ENCODE measurements around the gene PUS7.

GRCh38 chr7:103660387-103660704, 214.3 kb upstream of the SLC26A5 start:
- RRBS = no CpG with 5 or more reads among the region's 1 CpG

DNA sequence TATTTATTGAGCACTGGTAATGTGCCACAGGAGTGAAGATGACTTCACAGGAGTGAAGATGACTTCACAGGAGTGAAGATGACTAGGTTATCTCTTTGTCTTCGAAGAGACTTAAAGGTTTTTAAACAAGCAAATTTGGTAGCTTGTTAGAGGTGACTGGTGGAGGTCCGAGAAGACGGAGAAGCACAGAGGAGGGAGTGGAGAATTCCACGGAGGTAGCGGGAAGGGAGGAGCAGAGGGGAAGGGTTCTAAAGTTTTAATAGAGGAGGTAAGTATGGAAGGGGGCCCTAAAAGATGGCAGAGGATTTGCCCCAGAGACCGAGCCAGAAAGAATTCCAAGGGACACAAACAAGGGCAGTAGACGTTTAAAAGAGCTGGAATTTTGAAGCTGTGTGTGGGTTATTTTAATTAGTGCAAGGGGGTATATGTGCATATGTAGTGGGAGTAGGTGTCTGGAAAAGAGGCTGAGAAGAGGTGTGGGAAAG, 83.8 kb downstream of the RELN start:
- RRBS = no CpG with 5 or more reads among the region's 7 CpGs

DNA sequence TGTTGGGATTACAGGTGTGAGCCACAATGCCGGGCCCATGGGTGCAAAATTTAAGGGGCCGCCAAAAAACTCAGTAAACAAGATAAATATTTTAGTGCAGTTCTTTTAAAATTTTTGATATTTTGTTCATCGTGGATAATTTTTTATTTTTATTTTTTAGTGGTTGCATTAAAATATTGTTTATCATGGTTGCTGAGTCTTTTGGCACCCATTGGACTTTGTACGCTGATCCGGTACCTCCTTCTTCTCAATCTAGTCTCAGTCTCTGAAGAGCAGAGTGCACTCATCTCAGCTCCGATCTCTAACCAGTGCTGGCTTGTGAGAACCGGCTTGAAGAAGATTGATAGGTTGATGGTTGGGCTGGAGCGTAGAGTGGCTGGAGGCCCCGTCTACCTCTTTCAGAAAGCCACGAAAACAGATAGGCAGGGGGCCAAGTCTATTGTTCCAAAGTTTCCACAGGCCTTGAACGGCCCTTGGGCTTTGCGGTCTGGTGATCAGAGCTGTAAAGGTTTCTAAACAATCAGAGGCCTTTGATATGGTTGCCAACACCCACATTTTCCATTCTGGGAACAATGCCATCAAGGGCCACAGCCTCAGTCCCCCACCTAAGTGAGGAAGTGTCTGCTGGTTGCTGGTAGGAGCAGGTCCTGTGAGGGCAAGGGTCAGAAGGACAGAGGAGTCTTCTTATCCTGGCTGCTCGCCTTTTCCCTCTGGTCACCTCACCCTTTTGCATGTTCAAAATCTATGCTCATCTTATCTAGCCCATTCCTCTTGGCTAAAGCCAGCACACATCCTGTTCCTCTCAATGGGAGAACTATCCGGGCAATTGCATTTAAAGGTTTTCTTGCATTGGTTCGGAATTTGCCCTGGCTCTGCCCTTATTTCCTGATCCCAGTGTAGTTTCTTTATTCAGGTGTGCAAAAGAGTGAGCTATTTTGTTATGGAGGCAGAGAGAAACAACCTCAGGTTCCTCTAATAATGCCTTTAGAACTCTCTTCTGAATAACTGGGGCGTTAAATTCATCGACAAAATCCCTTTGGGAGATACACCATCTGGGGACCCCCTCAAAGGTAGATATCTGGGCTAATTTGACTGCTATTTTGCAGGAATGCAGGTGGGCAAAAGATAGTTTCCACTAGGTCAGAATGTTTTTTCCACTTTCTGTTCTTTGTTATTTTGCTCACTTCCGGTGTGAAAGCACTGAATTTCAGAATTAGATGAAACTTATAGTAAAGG, 70.3 kb upstream of the KMT2E start:
- RRBS = 80% methylated on average over 3 of the region's 18 CpGs

- RRBS = no CpG with 5 or more reads among the region's 21 CpGs
These were observed 13.1 kb upstream of the KMT2E start for GRCh38 chr7:105000685-105001447.

- RRBS = no CpG with 5 or more reads among the region's 5 CpGs
These were observed 3.2 kb upstream of the KMT2E start for GRCh38 chr7:105010786-105011193.

- RRBS = no CpG with 5 or more reads among the region's 11 CpGs
These were observed 379 bp downstream of the KMT2E start for GRCh38 chr7:105014476-105014692.

DNA sequence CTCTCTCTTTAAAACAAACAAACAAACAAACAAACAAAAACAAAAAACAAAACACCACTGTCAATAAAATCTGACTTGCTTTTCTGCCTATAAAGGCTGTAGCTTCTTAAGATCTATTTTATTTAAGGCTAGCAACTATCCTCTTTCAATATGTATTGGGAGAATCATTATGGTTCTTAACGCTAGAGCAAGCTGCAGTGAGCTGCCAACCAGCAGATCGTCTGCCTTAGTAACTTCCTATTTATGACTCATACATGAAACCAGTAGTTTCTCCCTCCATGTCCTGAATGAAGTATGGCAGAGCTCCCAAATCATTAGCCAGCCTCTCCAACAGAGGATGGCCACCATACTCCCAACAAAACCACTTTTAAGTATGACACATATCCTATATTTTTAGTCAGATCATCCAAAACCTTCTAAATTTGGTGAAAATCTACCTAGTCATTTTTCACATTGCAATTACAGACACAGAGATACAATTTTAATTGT, 163.5 kb downstream of the SRPK2 start:
- RRBS = no CpG with 5 or more reads among the region's 2 CpGs

GRCh38 chr7:105267220-105267692, 121.5 kb downstream of the SRPK2 start:
- RRBS = no CpG with 5 or more reads among the region's 1 CpG

GRCh38 chr7:105521384-105522574, at the start of gene PUS7:
Gene PUS7 (minus strand): TSS chr7:105522271.
- RRBS = 1% methylated on average over 29 of the region's 118 CpGs

DNA sequence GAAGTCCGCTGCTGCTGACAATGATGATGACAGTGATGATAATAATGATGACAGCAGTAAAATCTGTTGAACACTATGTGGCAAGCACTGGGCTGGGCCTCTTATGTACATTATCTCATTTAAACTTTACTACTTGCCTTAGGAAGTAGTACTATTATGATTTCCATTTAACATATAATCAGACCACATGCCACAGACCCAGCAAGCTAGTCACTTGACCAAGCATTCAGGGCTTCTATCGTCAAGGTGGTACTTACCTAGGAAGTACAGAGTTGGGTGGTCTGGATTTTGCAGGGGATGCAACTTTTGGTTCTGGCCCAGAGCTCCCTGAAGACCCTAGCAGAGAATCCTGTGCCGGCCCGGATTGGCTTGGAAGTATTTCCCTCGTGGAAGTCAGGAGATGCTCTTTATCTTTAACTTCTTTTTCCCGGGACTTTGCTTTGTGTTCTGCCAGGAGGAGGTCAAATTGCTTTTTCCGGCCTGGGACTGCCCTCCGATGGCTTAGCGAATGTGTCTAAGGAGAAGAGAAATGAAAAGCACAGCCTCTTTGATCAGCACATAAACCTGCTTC, 56.9 kb upstream of the EFCAB10 start:
- RRBS = 96% methylated on average over 3 of the region's 9 CpGs

DNA sequence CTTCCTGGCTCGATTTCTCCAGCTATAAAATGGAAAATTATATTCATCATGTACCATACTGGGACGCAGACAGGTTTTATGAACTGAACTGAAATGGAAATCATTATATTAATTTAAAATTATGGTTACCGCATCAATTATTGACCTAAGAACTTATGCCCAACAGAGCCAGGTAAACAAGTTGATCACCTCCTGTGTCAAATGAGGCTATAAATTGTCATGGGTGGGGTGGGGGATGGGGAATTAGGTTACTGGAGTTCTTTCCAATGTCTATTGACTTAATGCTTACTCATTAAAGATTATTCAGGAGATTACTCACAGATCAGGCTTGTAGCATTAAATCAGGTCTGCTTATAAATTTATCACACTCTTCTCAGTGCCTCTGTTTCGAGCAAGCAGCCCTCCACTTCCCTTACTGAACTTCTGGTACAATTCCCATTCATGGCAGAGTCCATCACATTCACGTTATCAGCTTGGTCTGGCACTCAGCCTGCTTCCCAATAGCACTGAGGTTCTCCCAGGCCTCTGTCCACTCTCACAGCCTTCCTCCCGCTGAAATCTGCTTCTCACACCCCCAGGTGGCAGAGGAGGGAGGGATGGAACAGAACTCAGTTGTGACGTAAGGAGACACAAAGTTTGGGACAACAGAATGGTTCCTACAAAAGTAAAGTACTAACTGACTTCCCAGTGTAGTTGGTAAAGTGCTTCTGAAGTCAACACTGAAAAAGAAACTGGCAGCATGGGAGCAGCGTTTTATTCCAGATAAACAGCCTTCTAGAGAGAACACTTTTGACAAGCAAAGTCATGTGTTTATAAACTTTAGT, 81.7 kb downstream of the ATXN7L1 start:
- RRBS = no CpG with 5 or more reads among the region's 8 CpGs

DNA sequence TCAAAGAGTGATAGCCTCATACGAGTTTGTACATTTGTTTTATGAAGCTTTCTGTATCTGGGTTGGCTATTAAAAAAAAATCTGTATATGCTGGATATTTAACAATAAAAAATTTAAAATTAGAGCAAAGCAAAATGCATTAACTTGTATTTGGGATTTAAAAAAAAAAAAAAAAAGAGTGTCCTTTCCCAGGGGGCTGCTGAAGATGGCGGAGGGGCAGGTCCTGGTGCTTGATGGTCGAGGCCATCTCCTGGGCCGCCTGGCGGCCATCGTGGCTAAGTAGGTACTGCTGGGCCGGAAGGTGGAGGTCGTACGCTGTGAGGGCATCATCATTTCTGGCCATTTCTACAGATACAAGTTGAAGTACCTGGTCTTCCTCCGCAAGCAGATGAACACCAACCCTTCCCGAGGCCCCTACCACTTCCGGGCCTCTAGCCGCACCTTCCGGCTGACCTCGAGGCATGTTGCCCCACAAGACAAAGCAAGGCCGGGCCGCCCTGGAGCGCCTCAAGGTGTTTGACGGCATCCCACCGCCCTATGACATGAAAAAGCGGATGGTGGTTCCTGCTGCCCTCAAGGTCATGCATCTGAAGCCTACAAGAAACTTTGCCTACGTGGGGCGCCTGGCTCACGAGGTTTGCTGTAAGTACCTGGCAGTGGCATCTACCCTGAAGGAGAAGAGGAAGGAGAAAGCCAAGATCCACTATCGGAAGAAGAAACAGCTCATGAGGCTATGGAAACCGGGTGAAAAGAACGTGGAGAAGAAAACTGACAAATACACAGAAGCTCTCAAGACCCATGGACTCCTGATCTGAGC, 56.9 kb downstream of the ATXN7L1 start:
- RRBS = 100% methylated on average over 1 of the region's 27 CpGs

DNA sequence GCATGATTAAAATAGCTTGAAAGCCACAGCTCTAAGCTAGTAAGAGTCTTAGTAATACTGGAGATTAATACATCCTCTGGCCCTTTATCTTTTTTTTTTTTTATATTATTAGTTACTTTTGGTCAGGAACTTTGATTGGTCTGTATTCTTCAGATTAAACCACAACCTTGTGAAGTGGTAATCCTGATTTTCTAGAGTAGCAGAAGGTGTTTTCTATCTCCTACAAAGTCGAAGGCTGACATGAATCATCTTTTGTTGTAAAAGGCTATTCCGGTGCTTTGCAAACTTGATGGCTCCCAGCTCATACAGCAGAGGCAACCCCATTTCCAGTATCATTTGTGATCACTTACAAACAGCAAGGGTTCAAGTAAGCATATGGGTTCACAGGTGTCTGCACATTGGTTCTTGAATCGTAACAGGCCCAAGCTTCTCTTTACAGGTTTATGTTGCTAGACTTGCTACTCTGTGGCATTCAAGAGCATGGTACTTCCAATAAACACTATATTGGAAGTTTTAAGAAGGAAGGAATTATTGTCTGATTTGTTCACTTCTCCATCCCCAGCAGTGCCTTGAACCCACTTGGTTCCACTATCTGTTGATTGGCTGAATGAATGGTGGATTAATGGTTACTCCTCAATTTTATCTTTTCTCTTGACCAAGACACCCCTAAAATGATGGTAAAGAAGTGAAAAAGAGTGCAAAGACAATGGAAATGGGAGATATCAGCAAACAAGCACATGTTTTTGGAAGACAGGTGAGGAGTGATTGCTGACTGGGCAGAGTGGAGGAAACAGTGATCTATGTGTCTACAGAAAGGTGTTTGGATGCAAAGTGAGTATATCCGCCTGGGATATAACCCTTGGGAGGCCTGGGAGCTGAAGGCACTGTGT, 53.1 kb downstream of the ATXN7L1 start:
- RRBS = no CpG with 5 or more reads among the region's 4 CpGs

- RRBS = no CpG with 5 or more reads among the region's 13 CpGs
These were observed 37.8 kb downstream of the SYPL1 start for GRCh38 chr7:106074240-106074775.

DNA sequence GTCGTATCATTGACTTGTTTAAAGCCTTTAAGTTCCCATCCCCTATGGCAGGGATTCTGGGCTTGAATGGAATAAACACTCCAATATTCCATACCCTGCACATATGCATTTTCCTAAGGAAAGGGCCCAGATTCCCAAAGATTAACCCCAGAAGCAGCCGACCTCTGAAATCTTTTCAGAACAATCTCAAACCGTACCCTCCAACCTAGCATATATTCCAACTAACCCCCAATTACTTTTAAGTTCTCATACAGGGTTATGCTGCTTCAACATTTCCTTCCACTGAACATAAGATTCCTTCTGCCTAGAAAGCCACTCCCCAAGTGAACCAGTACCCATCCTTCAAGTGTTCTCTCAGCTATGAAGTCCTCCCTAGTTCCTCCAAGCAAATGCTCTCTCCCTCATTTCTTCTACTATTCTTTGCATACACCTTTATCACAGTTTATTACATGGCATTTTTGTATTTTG, 2.1 kb downstream of the SYPL1 start:
- RRBS = no CpG with 5 or more reads among the region's 3 CpGs

- RRBS = no CpG with 5 or more reads among the region's 2 CpGs
These were observed 66.6 kb upstream of the SYPL1 start for GRCh38 chr7:106178749-106179159.

DNA sequence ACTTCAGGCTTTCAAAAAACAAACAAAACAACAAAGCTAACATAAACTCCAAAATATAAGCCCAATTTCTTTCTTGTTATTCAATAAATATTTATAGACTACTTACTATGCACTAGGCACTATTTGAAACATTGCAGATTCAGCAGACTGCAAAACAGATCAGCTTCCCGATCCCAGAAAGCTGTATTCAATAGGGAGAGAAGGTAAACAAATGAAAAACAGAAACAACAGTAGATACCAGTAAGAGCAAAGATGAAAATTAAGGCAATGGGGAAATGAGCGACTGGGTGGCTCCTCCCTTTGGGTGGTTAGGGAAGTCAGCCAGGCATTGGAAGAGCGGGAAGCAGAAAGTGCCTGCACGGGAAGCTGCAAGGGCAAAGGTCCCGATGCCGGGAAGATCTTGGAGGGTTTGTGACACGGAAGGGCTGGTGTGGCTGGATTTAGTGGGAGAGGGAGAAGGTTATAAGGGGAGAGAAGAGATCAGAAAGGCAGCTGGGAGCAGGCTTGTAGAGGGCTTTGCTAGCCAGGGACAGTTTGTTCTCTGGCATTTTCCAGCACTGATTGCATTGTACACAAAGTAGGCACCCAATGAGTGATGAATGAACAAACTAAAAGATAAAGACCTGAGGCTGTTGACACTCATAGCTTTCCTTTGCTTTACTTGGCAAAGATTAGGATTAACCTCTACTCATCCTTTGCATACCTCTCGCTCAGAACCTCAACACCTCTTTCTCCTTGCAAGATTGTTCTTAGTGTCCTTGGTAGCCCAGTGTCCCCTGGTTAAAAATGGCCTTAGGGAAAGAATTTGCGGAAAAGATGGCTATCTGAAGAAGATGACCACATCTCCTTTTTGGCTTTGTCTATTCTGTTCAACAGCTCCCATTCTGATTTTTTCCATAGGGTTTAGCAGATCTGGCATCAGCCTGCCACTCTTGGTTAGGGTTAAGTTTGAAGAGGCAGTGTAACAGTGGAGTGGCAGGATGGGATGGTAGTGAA, 67.7 kb downstream of the NAMPT start:
- RRBS = no CpG with 5 or more reads among the region's 9 CpGs

DNA sequence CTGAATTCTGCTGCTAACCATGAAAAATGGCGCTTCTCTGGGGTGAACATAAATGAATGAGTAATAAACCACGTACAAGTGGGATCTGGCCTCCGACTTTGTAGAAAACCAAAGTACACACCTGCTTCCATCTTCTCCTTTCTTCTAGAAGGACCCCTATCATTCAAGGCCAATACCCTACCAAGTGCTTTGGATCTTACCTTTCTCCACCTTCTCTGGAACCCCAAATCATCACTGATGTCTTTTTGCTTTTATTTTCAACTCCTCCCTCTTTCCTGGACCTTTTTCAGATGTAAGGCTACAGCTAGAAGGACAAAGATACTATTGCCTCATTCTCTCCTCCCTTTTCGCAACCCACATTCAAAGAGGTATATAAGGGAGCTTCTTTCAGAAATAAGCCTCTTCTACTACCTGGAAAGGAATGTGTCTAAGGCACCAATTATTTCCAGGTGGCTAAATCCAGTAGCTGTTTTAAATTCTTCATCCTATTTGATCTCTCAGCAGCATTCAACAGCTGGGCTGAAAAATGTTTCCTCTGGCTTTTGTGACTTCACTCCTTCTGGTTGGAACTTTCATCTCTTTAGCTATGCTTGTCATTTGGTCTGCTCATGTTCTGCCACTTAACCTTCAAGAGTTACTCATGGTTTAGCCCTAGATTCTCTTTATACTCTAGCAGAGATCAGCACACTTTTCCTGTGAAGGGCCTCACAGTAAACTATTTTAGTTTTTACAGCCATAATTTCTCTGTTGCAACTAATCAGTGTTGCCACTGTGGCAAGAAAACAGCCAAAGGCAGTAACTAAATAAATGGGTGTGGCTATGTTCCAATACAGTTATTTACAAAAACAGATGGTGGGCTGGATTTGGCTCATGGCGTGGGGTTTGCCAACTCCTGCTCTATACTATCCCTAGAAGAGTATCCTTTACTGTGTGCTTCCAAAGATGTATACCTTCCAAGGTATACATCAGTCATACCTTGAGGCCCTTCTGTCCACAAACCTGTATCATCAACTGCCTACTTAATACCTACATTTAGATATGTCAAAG, 37.4 kb downstream of the NAMPT start:
- RRBS = no CpG with 5 or more reads among the region's 5 CpGs

DNA sequence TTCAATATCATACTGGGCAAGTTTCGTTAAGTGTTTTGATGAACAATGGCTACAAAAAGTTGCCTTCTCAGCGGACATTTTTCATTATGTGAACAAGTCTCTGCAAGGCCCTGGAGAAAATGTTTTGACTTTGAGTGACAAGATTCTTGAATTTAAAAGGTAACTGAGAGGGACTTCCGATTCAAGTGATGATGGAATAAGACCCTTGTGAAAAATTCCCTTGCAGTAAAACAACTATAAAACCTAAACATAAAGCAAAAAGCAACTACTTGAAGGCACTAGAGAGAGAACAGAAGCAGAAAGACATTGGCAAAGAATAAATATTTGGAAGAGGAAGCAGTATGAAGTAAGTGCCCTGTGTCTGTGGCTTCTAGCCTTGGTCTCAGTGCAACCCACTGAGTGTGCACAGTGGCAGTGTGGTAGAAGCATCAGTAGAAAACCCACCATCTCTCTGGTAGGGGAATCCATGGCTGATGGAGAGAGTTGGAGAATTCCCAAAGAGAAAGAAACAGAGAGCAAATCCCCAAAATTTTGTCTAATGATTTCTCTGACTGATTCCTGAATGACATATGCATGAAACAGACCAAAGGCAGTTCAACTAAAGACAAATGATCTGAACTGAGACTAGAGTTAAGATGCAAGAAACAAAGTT, 62.7 kb upstream of the NAMPT start:
- RRBS = no CpG with 5 or more reads among the region's 3 CpGs